Zone of skin (tissue), 1 donor: ENCODE measurements around a stretch of chr15.

DNA sequence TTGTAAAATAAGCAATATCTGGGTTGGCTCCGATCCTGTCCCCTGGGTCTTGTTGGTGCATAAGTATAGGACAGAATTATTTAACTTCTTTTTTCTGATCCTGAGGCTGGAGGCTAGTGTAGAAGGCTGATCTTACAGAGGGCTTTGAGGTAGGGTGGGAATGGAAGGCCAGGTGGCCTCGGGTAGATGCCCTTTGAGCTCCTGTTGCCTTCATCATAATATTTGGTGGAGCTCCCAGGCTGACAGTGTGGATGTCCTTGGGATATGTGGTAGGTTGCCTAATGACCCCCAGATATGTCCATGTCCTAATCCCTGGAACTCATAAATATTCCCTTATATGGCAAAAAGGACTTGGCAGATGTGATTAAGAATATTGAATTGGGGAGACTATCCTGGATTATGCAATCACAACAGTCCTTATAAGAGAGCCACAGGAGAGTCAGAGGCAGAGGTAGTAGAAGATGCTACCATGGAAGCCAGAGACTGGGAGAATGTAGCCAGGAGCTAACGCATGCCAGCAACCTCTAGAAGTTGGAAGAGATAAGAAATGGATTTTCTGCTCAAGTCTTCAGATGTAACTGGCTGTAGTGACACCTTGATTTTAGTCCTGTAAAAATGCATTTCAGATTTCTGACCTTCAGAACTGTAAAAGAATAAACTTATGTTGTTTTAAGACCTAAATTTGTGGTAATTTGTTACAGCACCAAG, 5.6 kb downstream of the ADAMTSL3 start:
- RRBS = no CpG with 5 or more reads among the region's 3 CpGs

GRCh38 chr15:84531770-84532070, 69.1 kb upstream of the ZSCAN2 start:
- RRBS = no CpG with 5 or more reads among the region's 1 CpG

GRCh38 chr15:84634386-84634685, 19.7 kb downstream of the WDR73 start:
- RRBS = no CpG with 5 or more reads among the region's 5 CpGs

DNA sequence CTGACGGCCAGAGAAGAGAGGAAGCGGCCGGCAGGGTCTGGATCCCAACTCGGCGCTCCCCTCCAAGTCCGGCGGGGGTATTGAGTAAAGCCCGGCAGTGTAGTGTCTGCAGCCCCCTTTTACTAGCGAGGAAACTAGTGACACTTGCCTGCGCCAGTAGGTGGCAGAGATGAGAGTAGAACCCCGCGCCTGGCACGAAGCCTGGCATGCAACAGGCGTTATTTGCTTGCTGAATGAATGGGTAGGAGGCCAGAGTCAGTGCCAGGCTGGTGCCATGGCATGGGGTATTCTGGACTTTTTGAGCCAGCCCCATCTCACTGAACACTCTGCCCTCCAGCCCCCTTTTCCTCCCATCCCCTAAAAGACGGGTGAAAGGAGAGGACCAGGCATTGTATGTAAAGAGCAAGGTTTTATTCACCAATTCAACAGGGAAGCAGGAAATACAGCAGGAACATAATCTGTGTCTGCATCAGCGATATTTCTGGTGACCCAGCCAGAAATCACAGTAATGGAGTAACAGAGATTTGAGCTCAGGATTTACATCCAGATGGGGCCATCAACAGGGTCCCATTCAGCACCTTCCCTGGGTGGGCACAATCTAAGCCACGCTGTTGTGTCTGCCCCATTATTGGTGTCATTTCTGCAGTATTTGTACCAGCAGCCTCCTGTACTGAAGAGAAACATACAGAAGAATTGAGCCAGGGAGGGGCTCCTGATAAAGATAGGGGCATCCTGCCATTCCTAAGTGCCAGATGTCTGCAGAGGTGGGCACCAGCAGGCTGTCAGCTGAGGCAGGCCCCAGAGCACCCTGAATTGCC, 866 bp upstream of the WDR73 start:
- RRBS = 0% methylated on average over 3 of the region's 17 CpGs

DNA sequence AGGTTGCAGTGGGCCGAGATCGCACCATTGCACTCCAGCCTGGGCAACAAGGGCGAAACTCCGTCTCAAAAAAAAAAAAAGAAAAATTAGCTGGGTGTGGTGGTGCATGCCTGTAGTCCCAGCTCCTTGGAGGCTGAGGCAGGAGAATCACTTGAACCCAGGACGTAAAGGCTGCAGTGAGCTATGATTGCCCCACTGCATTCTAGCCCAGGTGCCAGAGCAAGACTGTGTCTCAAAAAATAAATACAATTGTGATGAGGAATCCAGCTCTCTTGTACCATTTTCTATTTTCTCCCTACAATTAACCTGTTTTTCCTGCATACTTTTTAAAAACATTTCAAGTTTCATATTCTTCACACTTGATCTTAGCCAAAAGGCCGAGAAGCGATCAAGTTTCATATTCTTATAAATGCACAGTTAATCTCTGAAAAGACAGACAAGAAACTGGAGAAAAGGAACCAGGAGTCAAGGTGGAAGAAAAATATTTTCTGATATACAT, 20.5 kb downstream of the SEC11A start:
- RRBS = no CpG with 5 or more reads among the region's 7 CpGs

DNA sequence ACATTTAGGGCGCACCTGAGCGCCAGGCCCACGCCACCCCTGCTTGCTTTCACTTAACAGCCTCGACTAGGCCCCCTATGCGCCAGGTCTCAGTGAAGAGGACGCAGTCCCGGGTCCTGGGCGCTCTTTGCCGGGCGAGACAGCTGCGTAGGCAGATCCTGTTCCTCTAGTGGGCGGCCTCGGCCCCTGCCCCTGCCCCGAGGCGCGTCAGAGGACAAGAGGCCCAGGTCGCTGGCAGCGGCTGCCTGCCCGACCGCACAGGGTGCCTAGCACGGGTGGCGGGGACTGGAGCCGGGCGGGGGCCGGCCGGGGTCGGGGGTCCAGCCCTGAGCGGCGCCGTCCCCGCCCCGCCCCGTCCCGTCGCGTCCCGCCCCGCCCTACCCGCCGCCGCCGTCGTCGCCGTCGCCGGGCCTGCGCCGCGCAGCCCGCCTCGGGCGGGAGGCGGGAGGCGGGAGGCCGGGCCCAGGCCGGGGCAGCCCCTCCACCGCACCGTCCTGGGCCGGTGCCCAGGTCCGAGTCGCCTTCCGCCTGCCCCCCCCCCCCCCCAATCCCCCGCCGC, 373 bp upstream of the ZNF592 start:
- RRBS = 2% methylated on average over 29 of the region's 65 CpGs

- RRBS = no CpG with 5 or more reads among the region's 3 CpGs
Observed at GRCh38 chr15:84791589-84792173, 25.5 kb upstream of the ALPK3 start.

GRCh38 chr15:84821289-84822325, 4.5 kb downstream of the ALPK3 start:
- RRBS = no CpG with 5 or more reads among the region's 10 CpGs

- RRBS = no CpG with 5 or more reads among the region's 5 CpGs
Observed at GRCh38 chr15:84835610-84836501, 18.7 kb downstream of the ALPK3 start.

DNA sequence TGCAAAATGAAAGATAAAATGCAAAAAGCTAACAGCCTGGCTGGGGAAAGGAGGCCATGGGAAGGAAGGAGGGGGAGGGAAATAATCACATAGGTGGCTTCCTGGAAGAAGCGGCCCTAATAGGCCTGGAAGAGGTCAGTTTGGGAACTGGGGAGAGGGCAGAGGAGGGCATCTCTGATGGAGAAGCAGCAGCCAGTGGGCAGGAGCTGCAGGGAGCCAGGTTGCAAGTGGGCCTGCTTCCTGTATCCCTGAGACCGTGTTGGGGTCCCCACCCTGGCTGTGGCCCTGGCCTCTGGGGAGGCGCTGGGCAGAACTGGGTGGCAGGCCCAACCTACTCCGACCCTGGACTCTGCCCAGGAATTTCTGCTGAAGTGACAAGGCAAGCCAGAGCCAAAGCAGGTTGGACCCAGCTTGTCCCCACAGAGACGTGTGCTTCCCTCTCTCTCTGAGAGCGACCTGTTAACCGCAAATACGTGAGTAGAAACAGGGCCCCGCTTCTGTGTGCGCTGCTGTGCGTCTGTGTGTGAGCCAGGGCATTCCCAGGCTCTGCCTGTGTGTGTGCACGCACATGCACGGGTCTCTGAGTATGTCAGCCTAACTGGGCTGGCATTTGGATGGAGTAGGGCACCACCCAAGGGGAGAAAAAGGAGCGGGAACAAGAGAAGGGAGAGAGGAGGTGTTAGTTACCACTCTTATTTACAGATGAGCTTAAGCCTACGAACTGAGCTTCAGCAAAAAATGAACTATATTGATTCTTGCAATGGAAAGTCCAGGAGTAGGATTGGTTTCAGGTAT, 2.0 kb downstream of the SLC28A1 start:
- RRBS = no CpG with 5 or more reads among the region's 15 CpGs

- RRBS = no CpG with 5 or more reads among the region's 3 CpGs
Observed at GRCh38 chr15:84904416-84904895, 20.0 kb downstream of the SLC28A1 start.

GRCh38 chr15:84979674-84980128, 2.0 kb upstream of the PDE8A start:
- RRBS = 55% methylated on average over 1 of the region's 16 CpGs

DNA sequence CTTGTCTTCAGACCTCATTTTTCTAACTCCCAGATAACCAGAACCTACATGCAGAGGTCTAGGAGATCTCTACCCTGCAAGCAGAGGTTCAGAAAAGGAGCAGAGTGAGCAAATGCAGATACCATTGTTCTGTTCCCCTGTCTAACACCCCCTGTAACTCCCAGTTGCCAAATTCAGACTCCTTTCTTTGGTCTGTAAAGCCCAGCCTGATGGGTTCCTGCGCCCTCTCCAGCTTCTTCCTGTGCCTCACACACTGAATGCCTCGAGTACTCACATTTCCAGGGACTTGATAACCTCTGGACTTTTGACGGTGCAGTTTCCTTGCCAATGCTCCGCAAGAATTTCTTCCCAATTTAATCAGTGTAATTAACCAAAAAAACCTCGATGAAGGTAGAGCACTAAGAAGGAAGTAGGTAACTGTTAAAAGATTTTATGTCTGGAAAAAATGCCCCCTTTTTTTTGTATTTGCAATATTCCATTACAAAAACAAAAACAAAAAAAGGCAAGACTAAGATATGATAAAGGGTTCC, 19.3 kb downstream of the PDE8A start:
- RRBS = no CpG with 5 or more reads among the region's 5 CpGs

GRCh38 chr15:85005540-85006215, 24.0 kb downstream of the PDE8A start:
- RRBS = no CpG with 5 or more reads among the region's 6 CpGs

DNA sequence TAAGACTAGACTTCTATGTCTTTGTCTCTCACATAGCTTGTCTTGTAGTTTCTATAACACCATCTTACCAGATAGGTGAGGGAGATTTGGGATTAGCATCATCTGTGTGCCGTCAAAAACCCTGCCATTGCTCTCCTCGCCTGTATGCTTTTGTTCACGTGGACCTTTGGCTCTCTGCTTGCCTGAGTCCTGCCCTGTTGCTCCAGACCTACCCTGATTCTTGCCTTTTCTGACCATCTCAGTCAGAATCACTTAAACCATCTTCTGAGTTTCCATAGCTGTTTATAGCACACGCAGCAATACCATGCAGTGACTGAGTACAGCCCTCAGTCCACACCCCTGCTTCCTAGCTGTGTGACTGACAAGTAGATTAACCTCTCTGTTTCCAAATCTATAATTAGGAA, 49.6 kb downstream of the PDE8A start:
- RRBS = no CpG with 5 or more reads among the region's 4 CpGs

GRCh38 chr15:85083358-85083926, 101.8 kb downstream of the PDE8A start:
- RRBS = no CpG with 5 or more reads among the region's 2 CpGs

GRCh38 chr15:85097506-85098167, 116.0 kb downstream of the PDE8A start:
- RRBS = no CpG with 5 or more reads among the region's 3 CpGs

- RRBS = no CpG with 5 or more reads among the region's 5 CpGs
Observed at GRCh38 chr15:85102061-85102386, 120.4 kb downstream of the PDE8A start.

- RRBS = 71% methylated on average over 3 of the region's 23 CpGs
Observed at GRCh38 chr15:85256067-85256983, 124.1 kb upstream of the AKAP13 start.

DNA sequence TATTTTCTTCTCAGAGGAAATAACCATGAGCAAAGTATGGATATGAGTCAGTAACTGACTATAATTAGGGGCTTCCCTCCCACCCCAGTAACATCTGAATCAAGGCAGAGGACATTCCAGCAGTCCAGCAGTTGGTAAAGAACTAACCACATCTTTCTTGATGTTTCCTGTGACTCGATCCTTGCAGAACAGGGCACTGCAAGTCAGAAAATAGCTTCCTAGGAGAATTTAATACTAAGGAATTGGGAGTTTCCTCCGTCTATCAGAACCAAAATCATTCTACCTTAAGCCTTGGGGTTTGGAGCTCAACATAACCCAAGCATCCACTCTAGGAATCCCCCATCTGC, 61.8 kb upstream of the AKAP13 start:
- RRBS = no CpG with 5 or more reads among the region's 2 CpGs